Heart (tissue), 3 donors: Measurements from ENCODE around the genes LDLRAP1 and AUNIP.

DNA sequence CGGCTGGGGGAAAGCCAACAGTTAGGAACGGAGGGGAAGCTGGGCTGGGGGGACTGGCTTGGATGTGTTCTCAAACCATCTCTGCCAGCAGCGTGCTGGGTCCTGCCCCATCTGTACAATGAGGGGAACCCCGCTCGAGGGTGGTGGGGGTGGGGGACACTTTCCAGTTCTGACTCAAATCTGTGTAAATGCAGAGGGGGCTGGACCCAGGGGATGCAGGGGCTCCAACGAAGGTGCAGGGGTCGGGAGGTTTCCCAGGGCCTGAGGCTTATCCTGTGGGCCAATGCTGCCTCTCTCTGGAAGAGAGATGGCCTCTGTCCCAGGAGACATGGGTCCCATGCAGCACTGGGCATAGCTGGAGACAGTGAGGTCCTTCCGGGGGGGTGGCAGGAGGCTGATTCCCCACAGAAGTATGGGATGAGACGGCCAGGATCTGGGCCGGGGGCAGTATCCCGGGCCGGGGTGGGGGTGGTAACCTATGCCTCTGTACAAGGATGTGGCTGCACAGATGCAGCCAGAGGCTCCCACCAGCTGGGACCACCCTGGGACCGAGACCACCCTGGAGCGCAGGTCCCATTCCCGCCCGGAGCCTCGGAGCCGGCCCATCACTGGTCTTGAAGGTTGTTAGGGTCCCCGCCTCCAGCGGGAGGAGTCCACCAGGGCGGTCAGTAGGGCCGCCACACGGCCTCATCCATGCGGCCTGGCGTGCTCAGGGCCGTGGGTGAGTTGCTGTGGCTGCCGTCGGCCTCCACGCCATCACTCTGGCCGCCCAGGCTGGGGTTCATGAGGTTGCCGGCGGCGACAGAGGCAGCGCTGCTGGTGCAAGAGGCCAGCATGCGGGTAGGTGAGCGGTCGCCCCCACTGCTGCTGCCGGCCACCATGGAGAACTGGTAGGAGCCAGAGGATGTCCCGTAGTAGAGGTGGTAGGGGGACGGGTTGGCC is 28.3 kb downstream of the RUNX3 start:
- RAMPAGE, long total RNA, 2 experiments: no peak in any of the 2 experiments

GRCh38 chr1:24918662-24919448 is 11.2 kb downstream of the RUNX3 start:
- RAMPAGE, long total RNA, 2 experiments: no peak in any of the 2 experiments

DNA sequence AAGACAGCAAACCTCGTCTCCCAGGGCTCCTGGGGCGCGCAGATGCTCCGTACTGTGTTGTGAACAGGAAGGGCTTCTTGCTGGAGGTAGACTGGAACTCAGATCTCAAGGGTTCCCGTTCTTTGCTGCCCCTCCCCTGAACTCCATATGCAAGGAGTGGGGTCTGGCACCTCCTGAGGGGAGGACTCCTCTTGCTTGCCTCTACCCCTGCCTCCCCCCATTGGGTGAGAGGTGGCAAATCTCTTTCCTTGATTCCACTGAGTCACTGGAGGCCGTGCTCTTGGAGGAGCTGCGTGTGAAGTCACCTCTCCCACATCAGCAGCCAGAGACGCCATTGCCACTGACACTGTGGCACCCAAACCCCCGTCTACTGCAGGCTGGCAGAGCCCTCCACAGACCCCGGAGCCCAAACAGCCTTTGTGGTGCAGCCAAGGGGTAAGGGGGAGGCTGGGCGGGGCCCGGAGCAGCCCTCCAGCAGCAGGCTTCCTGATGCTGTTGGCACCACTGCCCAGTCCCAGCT is 104.7 kb upstream of the RUNX3 start:
- RAMPAGE, long total RNA, 2 experiments: no peak in any of the 2 experiments

GRCh38 chr1:25198650-25199142 is 33.6 kb downstream of the SYF2 start:
- RAMPAGE, long total RNA, 2 experiments: no peak in any of the 2 experiments

GRCh38 chr1:25430228-25430792 is 387 bp upstream of the MACO1 start:
- RAMPAGE, long total RNA, 2 experiments: no peak in any of the 2 experiments

- RAMPAGE, long total RNA, 2 experiments: no peak in any of the 2 experiments
Measured at GRCh38 chr1:25472678-25473461, 42.2 kb downstream of the MACO1 start.

- RAMPAGE, long total RNA, 2 experiments: no peak in any of the 2 experiments
Measured at GRCh38 chr1:25476204-25476610, 45.5 kb downstream of the MACO1 start.

DNA sequence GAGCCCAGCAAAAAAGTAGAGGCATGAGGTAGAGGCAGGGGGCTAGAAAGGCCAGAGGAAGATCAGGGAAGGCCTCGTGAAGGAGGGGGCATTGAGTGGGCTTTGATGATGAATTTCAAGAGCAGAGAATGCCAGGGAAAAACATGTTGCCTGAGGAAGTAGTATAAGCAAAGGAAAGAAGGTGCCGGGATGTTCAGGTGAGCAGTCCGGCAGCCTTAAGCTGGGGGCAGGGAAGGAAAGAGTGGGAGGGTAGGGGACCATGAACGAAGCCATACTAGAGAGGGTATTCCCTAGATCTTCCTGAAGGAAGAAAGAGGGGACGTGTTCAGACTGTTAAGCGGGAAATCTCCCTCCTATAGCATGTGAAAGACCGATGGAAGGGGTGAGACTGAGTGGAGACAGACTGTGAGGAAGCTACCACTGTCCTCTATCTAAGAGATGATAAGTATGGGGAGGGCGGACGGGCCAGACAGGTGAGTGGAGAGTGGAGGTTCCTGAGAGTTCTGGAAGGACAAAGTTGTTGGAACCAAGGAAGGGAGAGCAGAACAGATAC is 49.1 kb upstream of the LDLRAP1 start:
- RAMPAGE, long total RNA, 2 experiments: no peak in any of the 2 experiments

GRCh38 chr1:25543160-25544337 is at the start of gene LDLRAP1:
TSS of gene LDLRAP1 (plus strand) at chr1:25543606.
- RAMPAGE, long total RNA, 2 experiments: no peak in any of the 2 experiments

GRCh38 chr1:25586114-25586571 is 30.4 kb upstream of the MAN1C1 start:
- RAMPAGE, long total RNA, 2 experiments: no peak in any of the 2 experiments

DNA sequence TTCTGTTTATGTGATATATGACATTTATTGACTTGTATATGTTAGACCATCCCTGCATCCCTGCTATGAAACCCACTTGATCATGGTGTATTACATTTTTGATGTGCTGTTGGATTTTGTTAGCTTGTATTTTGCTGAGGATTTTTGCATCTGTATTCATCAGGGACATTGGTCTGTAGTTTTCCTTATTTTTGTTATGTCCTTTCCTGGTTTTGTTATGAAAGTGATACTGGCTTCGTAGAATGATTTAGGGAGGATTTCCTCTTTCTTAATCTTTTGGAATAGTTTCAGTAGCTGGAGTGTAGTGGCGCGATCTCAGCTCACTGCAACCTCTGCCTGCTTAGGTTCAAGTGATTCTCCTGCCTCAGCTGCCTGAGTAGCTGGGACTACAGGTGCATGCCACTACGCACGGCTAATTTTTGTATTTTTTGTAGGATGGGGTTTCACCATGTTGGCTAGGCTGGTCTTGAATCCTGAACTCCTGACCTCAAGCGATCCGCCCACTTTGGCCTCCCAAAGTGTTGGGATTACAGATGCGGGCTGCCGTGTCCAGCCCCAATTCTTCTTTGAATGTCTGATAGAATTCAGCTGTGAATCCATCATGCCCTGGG is 15.0 kb downstream of the MAN1C1 start:
- RAMPAGE, long total RNA, 2 experiments: no peak in any of the 2 experiments

GRCh38 chr1:25675824-25676425 is 59.3 kb downstream of the MAN1C1 start:
- RAMPAGE, long total RNA, 2 experiments: no peak in any of the 2 experiments

- RAMPAGE, long total RNA, 2 experiments: no peak in any of the 2 experiments
Measured at GRCh38 chr1:25743343-25743991, 56.5 kb upstream of the SELENON start.

DNA sequence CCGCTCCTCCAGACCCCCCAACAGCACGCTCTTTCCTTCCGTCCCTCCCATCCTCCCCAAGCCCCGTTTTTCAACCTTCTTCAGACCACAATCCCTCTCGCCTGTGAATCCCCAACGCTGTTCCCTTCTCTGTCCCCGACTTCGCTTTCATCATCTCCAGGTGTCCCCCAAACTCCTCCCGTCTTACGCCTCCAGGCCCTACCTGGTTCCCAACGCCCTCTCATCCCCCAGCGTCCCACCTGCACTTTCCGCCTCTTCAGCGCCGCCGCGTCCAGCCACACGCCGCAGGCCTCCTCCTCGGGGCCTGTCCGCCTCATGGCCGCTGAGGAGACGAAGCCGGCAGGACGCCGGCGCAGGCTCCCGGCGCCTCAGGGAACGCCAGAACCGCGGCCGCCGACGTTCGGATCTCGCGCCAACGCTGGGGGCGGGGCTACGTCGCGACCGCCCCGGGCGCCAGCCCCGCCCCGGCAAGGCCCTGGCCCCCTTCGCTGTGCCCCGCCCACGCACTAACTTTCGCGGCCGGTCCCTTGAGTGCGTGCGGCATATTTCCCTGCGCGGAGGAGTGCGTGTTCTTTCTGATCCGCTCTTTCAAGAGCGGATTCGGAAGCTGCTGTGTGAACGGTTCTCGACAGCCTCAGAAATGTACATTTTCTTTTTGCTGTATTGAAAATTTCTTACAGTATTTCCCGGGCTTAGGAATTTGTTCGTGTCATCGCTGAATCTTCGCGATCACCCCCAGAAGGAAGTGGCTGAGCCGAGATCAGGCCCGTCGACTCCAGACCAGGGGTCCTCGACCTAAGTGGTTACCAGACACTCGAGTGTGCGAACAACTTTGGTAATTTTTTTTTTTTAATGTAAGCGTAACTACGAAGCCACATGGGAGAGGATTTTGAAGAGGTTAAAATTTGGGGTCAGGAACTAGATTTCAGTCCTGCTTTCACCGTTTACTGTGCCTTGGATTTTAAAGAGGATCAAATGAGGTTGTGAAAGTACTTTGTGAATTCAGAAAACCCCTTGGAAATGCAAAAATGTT is at the start of gene AUNIP:
Gene AUNIP (minus strand): TSS at position 417 of the 1,033 bp plus-strand sequence.
- RAMPAGE, long total RNA, 2 experiments: no peak in any of the 2 experiments

GRCh38 chr1:25871073-25871789 is 4.3 kb downstream of the PAQR7 start:
- RAMPAGE, long total RNA, 2 experiments: no peak in any of the 2 experiments

DNA sequence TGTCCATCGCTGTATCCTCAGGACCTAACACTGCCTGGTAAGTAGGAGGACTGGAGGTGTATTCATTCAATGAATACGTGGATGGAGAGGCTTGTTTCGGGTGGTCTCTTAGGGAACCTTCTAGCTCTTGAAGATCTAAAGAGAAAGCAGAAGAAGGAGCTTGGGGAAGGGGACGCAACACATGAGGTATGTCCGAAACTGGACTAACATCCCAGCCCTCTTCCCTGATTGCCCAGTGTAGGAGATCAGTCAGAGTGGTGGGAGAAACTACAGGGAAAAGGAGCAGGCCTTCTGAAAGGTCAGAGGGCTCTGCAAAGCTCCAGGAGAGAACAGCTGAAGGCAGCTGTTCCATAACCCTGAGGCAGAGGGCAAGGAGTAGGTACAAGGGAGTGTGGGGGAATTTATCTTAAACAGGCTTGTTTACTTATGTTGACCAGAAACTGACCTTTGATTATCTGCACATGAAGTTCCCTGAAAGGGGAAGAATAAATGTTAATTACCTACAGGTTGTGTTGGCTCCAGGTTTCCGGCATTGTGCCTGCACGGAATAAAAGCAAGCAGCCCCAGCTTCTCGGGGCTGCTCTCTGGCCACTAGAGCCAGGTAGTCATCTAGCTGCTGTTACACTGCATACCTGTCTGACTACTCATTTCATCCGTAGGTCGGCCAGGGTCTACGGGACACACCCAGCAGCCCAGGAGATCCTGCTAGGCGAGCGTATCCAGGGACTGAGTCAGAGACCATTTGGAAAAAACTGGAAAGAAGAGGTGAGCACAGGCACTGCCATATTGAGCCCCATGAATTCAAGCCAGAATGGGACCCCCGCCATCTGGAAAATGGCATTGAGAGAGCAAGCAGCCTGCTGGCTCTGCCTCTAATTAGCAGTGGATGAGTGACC is 14.8 kb upstream of the PAQR7 start:
- RAMPAGE, long total RNA, 2 experiments: no peak in any of the 2 experiments

GRCh38 chr1:26028353-26028906 is 6.9 kb downstream of the EXTL1 start:
- RAMPAGE, long total RNA, 2 experiments: no peak in any of the 2 experiments

- RAMPAGE, long total RNA, 2 experiments: no peak in any of the 2 experiments
Measured at GRCh38 chr1:26154632-26155285, 4.1 kb upstream of the FAM110D start.

- RAMPAGE, long total RNA, 2 experiments: start-site peak on the plus strand in 1 of 2 experiments, at chr1:26254594-26254672 at its widest, 398 reads per replicate
Measured at GRCh38 chr1:26254191-26254945, 20.4 kb downstream of the CEP85 start.

DNA sequence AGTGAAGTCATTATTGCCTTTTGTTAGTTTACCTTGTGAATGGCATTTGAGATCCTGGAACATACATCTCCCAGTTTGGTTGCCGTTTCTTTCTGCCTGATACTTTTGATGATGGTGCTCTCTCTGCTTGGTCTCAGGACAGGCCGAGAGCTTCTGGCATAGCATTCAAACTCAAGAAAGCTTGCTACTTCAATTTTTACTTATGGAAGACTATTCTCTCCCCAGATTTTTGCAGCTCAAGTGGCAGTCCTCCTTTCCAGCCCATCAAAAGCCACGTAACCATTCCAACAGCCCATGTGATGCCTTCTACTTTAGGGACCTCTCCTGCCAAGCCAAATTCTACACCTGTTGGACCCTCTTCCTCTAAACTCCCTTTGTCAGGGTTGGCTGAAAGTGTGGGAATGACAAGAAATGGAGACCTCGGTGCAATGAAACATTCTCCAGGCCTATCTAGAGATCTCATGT is 21.0 kb downstream of the CEP85 start:
- RAMPAGE, long total RNA, 2 experiments: no peak in any of the 2 experiments